ENCODE data around the gene FASN.

GRCh38 chr17:82013818-82014527 is 8.7 kb downstream of the CENPX start:
- RRBS, result 48% methylated on average over 3 of the region's 23 CpGs

DNA sequence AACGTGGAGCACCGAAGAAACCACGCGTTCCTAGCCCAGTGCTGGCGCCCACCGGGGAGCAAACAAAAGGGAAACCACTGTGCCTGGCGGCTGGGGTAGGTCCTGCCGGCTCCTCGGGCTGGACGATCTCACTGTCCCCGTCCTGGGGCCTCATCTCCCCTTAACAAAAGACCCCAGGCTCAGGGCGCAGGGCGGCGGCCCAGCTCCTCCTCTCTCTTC is 447 bp downstream of the CENPX start:
- RRBS, result 2% methylated on average over 8 of the region's 14 CpGs

- RRBS, result no CpG with 5 or more reads among the region's 17 CpGs
These were observed 11.6 kb upstream of the DUS1L start for GRCh38 chr17:82077109-82077668.

DNA sequence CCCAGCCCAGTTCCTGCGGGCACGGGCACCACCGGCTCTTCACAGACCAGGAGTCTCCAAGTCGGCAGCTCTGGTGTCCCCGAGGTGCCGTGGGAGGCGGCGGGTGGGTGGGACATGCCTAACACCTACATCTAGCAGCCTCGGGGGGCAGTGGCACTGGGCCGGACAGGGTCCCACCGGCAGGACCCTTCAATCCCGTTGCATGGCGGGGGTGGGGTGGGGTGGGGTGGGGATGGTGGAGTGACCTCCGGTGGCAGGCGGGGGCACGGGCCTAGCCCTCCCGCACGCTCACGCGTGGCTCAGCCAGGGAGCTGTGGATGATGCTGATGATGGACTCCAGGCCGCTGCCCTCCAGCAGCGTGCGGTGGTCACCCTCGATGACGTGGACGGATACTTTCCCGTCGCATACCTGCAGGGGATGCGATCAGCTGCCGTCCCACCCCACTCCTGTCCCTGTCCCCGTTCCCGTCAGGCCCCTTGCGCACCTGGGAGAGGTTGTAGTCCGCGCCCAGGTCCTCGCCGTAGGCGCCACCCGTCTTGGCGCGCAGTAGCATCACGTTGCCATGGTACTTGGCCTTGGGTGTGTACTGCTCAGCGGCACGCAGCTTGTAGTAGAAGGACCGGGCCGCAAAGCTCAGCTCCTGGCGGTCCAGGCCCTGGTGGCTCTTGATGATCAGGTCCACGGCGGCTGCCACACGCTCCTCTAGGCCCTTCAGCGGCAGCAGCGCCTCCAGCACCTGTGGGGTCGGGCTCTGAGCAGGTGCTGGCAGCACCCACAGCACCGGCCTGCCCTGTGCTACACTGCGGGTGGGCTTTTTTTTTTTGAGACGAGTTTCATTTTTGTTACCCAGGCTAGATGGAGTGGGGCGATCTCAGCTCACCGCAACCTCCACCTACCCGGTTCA is 13.5 kb upstream of the DUS1L start:
- RRBS, result 90% methylated on average over 6 of the region's 59 CpGs

DNA sequence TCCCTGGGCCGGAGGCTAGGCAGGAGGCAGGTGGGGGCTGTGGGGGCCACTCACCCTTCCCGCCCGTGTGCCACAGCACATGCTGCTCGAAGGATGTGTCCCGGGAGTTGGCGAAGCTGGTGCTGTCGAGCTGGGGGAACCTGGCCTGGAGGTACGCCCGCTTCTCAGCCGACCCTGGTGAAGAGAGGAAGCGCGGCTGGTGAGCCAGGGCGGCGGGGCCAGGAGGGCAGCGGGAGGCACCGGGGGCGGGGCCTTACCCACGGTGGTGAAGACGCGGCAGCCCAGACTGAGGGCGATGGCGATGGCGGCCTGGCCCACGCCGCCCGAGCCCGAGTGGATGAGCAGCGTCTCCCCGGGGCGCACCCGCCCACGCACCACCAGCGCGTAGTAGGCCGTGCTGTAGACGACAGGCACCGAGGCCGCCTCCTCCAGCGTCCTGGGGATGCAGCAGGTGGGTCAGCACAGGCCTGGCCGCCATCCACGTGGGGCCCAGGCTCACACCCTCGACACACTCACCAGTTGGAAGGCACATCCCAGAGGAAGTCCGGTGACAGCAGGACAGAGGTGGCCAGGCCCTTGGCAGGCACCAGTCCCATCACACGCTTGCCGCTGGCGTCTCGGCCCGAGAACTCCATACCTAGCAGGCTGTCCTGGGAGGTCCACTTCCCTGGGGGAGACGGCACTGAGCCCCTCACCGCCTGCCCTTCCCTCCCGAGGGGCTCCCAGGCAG is 14.2 kb downstream of the FASN start:
- RRBS, result 97% methylated on average over 13 of the region's 51 CpGs

- RRBS, result 2% methylated on average over 42 of the region's 99 CpGs
These were observed at the start of gene FASN for GRCh38 chr17:82097979-82098630. Gene FASN, minus strand, starts transcription at chr17:82098236.

DNA sequence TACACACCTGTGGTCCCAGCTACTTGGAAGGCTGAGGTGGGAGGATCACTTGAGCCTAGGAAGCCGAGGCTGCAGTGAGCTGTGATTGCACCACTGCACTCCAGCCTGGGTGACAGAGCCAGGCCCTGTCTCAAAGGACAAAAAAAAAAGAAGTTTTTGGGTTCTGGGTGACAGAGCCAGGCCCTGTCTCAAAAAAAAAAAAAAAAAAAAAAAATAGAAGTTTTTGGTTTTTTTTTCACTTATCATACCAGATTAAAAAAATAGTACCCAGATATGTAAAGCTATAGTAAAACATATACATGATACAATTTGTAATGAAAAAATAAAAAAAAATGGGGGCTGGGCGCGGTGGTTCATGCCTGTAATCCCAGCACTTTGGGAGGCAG is 35.2 kb upstream of the FASN start:
- RRBS, result no CpG with 5 or more reads among the region's 3 CpGs

DNA sequence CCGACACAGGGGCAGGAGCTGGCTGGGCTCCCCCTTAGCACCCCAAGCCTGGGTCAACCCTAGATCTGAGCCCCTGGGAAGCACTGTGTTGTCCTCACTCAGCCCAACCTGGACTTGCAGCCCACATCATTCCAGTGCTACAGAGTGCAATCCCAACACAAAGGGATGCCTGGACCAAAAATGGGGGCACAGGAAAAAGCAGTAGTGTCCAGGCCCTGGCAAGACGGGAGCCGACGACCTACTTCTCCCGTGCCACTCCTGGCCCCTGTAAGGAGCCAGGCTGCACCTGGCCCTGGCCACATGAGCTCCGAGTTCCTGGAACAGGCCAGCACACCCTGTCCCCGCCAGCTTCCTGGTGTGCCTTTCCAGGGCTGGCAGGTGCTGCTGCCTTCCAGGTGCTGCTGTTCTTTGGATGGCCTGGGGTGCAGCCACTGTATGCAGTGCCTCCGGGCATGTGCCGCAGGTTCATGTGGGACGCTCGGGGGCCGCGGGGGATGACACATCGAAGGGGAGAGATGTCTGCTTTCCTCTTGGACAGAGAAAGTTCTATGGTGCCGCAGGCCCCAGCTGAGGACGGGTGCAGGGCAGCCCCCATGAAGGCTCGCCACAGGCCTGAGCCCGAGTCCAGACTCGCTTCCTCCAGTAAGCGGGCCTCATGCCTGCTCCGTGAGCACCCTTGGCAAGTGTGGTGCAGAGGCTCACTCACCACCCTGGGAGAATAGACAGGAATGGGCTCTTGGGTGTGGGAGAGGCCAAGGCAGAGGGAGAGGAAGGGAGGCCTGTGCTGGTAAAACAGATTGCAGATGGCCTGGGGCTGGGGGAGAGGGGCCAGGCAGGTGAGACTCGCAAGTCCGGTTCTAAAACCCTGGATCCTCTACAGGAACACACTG is 54.6 kb upstream of the FASN start:
- RRBS, result no CpG with 5 or more reads among the region's 23 CpGs

DNA sequence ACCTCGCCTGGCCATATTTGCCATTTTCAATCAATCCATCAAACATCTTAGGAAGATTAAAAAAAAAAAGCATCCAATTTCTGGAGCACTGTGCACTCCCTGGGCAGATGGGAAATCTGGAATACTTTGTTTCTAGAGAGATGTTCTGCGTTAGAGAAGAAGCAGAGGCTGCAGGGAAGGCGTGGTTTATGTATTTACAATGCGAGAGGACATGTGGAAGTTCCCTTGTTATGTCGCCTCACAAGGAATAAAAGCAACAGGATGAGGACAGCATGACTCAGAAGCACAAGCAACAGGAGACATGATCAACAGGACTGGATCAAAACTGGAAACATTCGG is 52.7 kb downstream of the CCDC57 start:
- RRBS, result no CpG with 5 or more reads among the region's 6 CpGs

DNA sequence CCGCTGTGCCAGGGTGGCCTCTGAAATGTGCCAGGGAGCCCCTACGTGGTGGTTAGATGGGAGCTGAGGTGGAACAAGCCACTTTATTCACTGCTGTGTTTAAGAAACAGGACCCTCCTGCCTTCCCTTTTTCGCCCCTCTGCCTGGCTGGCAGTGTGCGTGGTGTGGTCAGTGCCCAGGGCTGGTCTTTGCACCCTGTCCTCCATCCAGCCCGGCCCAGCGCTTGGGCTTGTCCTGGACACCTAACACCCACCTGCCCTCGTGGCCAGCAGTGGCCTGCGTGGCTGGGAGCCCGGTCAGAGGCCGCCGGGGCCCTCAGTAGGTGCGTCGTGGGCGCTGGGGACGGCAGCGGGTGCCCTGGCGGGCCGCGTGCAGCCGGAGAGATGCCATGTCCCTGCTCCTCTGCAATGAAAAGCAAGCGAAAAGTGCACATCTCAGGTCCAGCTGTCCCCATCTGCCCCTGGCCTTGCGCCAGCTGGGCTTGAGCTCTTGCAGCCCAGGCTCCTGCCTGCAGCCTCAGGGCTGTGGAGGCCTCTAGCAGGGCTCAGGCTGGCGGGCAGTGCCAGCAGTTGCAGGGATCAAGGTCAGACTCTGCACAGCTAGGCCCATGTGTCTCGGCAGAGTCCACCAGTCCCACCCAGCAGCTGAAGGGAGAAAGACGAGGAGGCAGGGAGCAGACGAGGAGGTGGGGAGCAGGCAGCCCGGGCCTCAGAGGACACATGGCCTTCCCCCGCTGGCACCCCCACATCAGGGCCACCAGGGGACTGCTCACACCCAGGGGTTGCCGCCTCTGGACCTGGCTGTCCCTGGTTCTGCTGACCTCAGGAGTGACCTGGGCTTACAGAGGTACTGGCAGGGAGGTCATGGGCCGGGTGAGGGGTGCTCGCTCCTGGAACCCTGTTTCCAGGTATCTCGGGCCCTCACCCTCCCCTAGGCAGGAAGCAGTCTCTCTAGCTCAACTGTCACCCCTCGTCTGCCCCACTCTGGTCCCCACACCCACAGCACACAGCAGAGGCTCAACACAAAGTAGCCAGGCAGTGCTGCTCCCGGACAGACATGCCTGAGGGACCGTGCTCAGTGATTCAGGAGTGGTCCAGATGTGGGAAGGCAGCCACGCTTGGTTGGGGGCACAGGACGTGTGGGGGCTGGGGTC is 11.2 kb downstream of the SLC16A3 start:
- RRBS, result 76% methylated on average over 17 of the region's 37 CpGs

- RRBS, result no CpG with 5 or more reads among the region's 23 CpGs
These were observed 16.3 kb downstream of the SLC16A3 start for GRCh38 chr17:82245164-82245537.

- RRBS, result 5% methylated on average over 6 of the region's 44 CpGs
These were observed 19.3 kb downstream of the CD7 start for GRCh38 chr17:82297804-82298817.

- RRBS, result 12% methylated on average over 5 of the region's 13 CpGs
These were observed 16.6 kb downstream of the CD7 start for GRCh38 chr17:82300839-82301139.

DNA sequence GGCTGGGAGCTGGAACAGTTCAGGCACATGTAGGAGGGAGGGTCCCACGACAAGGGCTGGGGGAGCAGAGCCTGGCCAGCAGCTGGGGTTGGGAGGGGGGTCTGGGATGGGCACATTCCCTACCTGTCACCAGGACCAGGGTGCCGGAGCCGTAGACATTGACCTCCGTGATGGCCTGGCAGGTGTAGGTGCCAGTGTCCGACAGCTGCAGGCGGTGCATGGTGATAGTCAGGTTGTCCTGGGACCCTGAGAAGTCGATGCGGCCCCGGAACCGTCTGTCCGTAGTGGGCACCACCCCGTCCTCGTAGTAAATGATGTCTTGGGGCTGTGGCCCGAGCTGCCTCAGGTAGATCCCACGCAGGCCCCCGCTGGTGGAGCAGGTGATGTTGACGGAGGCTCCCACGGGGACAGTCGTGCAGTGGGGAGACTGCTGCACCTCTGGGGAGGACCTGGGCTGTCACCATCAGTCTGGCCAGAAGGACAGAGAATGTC is 818 bp downstream of the CD7 start:
- RRBS, result 86% methylated on average over 6 of the region's 19 CpGs

GRCh38 chr17:82423977-82424522 is 5.7 kb upstream of the OGFOD3 start:
- RRBS, result no CpG with 5 or more reads among the region's 18 CpGs

DNA sequence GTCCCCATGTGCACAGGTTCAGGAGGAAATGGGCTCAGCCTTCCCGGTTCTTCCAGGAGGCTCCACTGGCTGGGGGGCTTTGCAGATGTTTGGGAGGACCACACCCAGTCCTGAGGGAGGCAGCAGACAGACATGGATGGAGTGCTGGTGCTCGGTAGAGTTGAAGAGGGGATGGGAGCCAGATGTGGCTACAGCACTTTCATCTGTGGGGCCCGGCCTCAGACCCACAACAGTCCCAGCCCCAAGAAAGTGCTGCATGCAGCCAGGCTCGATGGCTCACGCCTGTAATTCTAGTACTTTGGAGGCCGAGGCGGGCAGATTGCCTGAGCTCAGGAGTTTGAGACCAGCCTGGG is 21.8 kb downstream of the NARF start:
- RRBS, result 96% methylated on average over 1 of the region's 7 CpGs

DNA sequence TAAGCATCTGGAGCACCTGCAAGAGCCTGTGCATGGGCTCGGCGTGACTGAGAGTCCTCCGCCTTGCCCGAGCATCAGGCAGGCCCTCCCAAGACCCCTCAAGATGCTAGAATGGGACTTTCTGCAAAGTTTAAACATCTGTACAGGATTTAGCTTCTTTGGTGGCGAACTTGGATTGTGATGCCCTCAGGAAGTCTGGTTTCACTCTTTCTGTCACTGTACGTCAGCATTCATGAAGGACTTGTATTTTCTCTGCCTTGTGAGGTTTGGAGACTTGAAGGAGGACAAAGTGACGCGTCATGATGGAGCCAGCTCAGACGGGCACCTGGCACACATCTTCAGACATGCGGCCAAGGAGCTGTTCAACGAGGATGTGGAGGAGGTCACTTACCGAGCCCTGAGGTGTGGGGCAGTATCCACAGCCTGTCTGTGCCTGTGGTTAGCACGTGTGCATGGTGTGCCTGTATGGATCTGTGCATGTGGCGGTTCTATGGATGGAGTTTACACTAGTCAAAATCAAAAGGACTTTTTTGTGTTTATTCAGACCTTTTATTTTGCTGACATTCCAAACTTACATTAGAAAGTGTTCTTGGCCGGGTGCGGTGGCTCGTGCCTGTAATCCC is 26.1 kb downstream of the NARF start:
- RRBS, result no CpG with 5 or more reads among the region's 17 CpGs

GRCh38 chr17:82496275-82496912 is 23.1 kb upstream of the FOXK2 start:
- RRBS, result 90% methylated on average over 1 of the region's 25 CpGs

DNA sequence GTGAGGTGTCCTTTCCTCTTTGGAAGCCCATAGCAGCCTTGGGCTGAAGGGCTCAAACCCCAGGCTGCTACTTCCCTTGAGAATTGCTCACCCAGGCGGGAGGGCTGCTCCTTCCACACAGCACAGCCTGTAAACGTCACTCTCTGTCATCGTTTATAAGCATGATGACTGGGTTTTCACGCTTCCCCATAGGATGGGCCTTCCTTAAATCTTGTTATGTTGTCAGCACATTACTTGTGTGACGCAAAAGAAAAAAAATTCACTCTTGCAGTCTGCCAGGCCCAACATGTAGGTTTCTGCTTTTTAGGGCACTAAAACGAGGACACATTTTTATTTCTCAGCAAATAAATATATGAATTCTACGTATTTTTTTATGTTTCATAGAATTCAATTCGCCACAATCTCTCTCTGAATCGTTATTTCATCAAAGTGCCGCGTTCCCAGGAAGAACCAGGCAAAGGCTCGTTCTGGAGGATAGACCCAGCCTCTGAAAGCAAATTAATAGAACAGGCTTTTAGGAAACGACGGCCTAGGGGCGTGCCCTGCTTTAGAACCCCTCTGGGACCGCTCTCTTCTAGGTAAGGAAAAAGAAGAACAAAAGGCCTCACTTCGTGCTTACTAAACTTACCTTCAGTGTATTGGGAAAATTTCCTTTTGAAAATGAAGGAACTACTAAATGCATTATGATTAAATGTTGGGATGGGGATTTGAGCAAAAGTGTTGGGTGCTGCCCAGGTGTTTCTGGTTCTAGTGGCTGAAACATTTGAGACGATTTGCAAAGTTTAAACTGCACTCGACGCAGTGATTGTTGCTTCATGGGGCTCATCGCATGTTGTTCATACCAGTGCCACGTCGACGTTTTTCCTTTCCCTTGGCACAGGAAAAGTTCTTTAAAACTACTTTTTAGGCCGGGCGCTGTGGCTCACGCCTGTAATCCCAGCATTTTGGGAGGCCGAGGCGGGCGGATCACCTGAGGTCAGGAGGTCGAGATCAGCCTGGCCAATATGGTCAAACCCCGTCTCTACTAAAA is 63.1 kb downstream of the FOXK2 start:
- RRBS, result no CpG with 5 or more reads among the region's 32 CpGs

GRCh38 chr17:82593111-82593969 is 54.9 kb downstream of the WDR45B start:
- RRBS, result 2% methylated on average over 4 of the region's 36 CpGs

Data from T47D (cell line).